Subcutaneous adipose tissue (tissue), 3 donors: ENCODE measurements around a stretch of chr1.

DNA sequence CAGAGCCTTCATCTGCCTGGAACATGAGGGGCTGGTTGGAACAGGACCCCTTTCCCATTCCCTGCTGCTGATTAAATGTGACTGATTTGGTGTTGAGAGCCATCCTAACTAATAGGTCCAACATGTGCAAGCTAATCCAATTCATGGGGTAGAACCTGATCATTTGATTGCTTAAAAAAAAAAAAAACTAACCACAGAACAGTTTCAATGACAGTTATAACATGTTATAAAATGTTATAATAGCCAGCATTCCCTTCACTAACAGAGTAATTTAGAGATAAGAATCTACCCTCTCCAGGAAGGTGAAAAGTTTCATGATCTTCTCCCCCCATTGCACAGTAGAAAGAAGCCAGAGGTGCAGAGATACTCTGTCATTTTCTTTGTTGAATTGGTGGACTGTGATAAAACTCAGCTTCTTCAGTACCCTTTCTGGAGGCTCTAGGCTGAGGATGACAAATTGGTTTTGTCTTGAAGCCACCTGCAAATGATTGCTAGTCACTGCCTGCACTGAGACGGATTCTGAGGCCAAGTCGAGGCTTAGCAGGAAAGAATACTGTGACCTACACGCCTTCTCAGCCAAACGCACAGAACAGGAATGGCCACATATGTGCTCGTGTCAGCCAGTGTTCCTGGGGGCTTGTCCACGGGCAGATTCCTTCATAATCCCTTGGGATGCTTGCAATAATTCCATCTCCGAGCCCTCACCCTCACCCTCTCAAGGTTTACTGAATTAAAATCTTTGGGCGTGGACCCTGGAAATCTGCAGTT, 215.7 kb upstream of the IRF2BP2 start:
- PRO-cap, result no peak
- RAMPAGE, long total RNA, 3 experiments, result no peak in any of the 3 experiments

GRCh38 chr1:234869533-234870223, 259.0 kb downstream of the TOMM20 start:
- PRO-cap, result no peak
- RAMPAGE, long total RNA, 3 experiments, result no peak in any of the 3 experiments

- PRO-cap, result no peak
- RAMPAGE, long total RNA, 3 experiments, result no peak in any of the 3 experiments
Measured at GRCh38 chr1:234874324-234875110, 254.1 kb downstream of the TOMM20 start.

DNA sequence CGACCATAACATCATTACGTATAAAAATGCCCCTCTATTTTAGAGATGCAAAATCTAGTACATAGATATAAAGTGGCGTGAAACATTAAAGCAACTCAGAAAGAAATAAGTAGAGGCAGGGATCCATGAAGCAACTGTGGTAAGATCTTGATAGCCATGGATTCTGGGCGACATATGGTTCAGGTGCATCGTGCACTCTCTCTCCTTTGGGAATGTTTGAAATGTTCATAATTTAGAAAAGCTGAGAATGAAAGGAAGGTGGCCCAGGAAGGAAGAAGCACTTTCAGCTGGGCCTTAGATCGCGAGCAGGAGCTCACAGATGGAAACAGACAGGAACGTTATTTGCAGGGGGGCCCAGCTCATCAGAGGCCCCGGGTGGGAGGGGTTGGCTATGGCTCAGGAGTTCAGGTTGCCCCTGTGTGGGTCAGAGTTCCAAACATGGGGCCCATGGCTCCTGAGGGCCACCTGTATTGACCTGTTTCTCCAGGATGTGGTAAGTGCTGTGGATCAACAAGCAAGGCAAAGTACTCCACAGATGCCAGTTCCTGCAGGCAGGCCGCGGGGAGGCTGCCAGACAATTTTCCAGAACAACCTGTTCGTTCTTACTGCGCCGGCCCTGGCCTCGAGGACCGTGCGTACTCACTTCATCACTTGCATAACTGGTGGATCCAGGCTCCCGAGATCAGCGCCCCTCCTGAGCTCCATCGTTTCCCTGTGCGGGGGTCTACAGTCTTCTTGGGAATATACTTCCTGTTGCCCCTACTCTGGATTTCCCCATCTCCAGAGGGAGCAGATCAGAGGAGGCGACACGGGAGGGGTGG, 253.2 kb downstream of the TOMM20 start:
- PRO-cap, result no peak
- RAMPAGE, long total RNA, 3 experiments, result no peak in any of the 3 experiments

DNA sequence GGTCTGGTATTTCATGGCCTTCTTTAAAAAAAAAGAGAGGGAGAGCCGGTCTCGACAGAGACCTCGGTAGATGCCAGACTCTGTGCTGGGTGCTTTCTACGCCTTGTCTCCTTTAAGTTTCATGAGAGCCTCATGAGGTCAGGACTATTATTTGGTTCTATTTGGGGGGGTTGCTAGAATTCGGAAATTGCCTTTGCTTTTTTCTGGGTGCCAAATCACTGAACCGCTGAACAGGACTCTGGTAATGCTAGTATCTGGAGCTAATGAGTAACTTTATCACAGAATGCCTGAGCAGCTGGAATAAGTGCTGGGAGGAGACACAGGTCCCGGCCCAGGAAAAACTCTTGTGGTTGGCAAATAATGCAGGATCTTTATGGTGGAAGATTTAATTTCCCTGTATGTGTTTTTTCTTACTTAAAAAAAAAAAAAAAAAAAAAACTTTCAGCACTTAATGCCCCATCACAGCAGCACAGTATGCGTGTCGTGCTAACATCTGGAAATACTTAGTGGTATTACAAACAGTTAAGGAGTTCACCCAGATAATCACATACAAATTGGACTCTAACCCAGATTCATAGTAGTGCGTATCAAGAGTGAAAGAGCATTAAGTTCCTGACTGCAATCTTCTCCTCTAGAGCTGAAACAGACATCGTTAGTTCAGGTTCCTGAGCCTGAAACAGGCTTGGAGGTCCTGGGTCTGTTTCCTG, 220.7 kb downstream of the TOMM20 start:
- PRO-cap, result unidirectional peak, plus-strand start at position 577 of the sequence
- RAMPAGE, long total RNA, 3 experiments, result no peak in any of the 3 experiments

DNA sequence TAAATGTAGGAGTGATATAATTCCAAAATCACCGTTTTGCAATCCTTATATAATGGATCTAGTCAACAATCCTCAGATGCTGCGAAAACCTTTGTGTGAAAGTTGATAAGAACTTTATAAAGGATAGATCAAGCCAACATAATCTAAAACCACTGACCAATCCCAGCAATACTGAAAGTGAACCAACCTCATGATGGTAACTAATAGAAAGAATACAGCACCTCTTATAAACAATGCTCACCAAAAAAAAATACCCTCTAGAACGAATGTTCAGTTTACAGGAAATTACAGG, 30.6 kb downstream of the ARID4B start:
- PRO-cap, result no peak
- RAMPAGE, long total RNA, 3 experiments, result no peak in any of the 3 experiments

DNA sequence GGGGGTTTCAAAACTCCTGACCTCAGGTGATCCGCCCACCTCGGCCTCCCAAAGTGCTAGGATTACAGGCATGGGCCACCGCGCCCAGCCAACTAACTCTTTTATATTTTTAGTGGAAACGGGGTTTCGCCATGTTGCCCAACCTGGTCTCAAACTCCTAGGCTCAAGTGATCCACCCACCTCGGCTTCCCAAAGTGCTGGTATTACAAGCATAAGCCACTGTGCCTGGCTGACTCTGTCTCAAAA, 26.2 kb downstream of the ARID4B start:
- PRO-cap, result no peak
- RAMPAGE, long total RNA, 3 experiments, result no peak in any of the 3 experiments

GRCh38 chr1:235641908-235642921, 7.4 kb downstream of the GNG4 start:
- PRO-cap, result no peak
- RAMPAGE, long total RNA, 3 experiments, result no peak in any of the 3 experiments

DNA sequence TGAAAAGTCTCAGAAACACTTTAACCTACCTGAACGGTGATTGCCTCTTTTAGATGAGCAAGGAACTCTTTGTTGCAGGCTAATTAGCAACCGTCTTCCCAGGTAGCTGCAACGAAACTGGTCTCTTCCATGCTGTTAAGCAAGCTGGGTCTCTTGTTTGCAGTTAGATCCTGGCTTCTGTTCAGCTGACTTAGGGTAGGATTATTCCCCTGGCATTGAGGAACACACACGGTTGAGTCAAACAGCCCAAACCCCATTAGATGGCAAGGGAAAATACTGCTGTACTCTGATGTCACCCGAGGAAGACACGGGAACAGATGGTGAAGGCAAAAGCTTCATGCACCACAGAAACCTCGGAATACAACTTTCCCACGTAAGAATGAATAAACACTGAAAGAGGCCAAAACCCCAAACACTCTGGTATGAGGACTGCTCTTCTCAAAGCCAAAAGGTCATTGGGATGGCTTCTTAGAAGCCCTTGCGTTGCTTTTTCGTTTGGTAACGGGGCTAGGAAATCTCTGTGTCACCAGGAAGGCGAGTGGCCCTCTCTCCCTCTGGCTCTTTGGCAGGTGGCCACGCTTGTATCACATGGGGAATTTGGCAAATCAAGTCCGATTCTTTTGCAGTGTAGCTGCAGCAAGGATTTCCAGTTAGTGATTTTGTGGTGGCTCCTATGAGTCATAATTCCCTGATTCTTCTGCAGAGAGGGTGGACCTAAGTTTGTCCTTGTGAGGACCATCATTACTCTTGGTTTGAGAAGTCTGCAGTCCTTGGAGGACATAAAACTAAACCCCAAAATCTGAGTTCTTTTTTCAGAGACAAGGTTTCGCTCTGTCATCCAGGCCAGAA, 16.7 kb upstream of the LYST start:
- PRO-cap, result bidirectional peak, plus-strand start at position 681 of the sequence, minus-strand start at position 556 of the sequence
- RAMPAGE, long total RNA, 3 experiments, result start-site peak on the minus strand in 3 of 3 experiments, centred at positions 500 to 528 of the sequence, 39 to 74 reads per replicate

- PRO-cap, result bidirectional peak, plus-strand start at chr1:235910579, minus-strand start at chr1:235910453
- RAMPAGE, long total RNA, 3 experiments, result no peak in any of the 3 experiments
Measured at GRCh38 chr1:235910395-235911055, 43.8 kb upstream of the LYST start.

GRCh38 chr1:236065671-236066078, 785 bp upstream of the NID1 start:
- PRO-cap, result no peak
- RAMPAGE, long total RNA, 3 experiments, result no peak in any of the 3 experiments

- PRO-cap, result bidirectional peak, plus-strand start at chr1:236066413, minus-strand start at chr1:236066246
- RAMPAGE, long total RNA, 3 experiments, result no peak in any of the 3 experiments
Measured at GRCh38 chr1:236066079-236066608, 1.3 kb upstream of the NID1 start.

- PRO-cap, result no peak
- RAMPAGE, long total RNA, 3 experiments, result no peak in any of the 3 experiments
Measured at GRCh38 chr1:236151742-236152140, 9.4 kb downstream of the GPR137B start.

DNA sequence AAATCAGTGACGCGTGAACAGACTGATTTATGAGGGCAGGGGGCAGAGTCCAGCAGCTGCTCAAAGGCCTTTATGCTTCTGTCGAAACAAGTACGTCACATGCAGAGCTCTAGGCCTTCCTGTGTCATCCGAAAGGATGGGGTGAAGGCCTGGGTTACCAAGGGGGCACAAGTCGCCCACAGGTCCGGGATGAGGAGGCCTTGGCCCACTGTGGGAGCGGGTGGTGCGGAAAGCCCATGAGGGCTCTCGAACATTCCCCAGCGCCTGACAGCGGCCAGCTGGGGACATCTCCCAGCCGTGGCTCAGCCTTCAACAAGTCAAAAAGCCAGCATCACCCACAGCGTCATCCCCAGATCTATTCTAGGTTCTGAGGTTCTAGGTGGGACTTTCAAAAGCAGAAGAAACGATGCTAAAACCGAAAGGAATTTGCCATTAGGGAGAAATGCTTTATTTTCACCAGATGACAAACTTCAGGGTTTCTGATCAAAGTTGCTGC, 17.4 kb downstream of the GPR137B start:
- PRO-cap, result no peak
- RAMPAGE, long total RNA, 3 experiments, result no peak in any of the 3 experiments

DNA sequence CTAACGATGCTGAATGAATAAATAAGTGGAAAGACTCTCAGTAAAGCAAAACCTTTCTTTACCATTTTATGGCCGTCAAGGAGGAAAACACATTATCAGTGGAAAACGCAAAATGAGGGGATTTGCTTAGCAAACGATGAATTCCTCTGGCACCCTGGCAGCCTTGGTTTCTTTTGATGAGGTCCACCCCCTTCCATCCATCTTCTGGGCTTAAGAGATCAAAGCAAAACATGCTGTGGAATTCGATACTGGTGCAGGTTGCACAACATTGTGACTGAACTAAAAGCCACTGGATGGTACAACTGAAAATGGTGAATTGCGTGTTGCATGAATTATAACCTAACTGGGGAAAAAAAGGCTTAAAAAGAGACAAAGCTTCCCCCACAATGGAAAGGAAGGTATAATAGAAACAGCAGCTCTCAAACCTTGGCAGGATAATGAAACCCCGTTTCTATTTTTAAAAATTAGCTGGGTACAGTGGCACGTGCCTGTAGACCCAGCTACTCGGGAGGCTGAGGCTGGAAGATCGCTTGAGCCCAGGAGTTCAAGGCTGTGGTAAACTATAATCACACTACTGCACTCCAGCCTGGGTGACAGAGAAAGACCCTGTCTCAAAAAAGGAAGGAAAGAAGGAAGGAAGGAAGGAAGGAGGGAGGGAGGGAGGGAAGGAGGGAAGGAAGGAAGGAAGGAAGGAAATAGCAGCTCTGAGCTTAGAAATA, 29.1 kb upstream of the LGALS8 start:
- PRO-cap, result no peak
- RAMPAGE, long total RNA, 3 experiments, result no peak in any of the 3 experiments

DNA sequence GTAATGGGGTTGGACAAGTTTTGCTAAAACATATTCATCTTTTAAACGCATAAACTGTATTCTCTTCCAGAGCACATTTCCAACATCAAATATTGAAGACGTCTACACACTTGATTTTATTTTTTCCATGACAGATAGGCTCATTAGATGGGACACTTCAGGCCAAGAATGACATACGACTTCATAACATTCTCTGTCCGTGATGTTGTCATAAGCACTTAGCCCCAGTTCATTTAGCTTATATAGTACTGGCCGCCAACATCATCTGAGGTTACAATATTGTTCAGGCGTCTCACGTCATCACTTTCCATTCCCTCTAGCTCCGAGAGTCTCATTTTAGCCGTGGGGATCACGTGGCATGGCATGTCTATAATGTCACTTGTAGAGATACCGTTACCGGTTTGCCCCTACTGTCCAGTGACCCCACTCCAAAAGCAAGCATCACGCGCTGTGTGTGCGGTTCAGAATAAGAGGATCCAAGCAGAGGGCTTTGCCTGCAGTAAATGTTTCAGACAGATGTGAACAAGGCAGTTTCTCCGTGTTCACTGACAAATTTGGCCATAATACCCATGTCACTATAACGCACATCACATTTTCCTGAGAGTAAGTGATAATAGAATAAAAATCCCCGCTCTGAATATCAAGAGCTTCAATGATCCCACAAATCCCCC, 34.6 kb upstream of the HEATR1 start:
- PRO-cap, result no peak
- RAMPAGE, long total RNA, 3 experiments, result no peak in any of the 3 experiments

- PRO-cap, result no peak
- RAMPAGE, long total RNA, 3 experiments, result no peak in any of the 3 experiments
Measured at GRCh38 chr1:236709367-236709703, 23.0 kb downstream of the ACTN2 start.

- PRO-cap, result no peak
- RAMPAGE, long total RNA, 3 experiments, result no peak in any of the 3 experiments
Measured at GRCh38 chr1:236831887-236832372, 36.8 kb downstream of the MTR start.

- PRO-cap, result no peak
- RAMPAGE, long total RNA, 3 experiments, result no peak in any of the 3 experiments
Measured at GRCh38 chr1:236998524-236998855, 5.8 kb downstream of the MT1HL1 start.

DNA sequence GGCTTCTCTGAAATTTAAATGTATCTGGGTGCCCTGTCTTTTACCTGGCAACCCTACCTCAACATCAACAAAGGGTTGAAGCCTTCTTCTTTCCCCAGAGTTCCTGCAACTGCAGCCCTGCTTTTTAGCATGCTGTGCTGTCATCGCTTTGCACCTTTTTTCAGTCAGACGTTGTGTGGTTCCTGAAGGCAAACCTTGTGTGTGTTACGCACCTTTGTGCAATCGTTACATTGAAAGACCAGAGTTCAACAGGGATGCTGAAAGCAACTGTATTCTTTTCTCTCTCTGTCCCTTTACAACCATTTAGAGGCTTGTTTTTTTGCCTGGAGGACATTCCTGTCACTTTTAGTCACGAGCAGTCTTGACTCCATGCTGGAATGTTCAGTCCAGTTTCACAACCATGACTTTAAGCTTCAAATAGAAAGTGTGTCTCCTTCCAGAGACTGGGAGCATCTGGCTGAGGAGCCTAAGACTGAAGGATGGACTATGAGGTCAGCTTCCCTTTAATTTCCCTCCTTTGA, 10.7 kb upstream of the RYR2 start:
- PRO-cap, result bidirectional peak, plus-strand start at position 448 of the sequence, minus-strand start at position 294 of the sequence
- RAMPAGE, long total RNA, 3 experiments, result no peak in any of the 3 experiments